Metastatic Lung Carcinoma in the Adrenal Gland (tissue), 1 donor: ENCODE measurements around a stretch of chr7.

- PRO-cap: no peak
Measured at GRCh38 chr7:4238755-4239074, 443.4 kb upstream of the FOXK1 start.

- PRO-cap: no peak
Measured at GRCh38 chr7:4711707-4712318, 29.7 kb downstream of the FOXK1 start.

DNA sequence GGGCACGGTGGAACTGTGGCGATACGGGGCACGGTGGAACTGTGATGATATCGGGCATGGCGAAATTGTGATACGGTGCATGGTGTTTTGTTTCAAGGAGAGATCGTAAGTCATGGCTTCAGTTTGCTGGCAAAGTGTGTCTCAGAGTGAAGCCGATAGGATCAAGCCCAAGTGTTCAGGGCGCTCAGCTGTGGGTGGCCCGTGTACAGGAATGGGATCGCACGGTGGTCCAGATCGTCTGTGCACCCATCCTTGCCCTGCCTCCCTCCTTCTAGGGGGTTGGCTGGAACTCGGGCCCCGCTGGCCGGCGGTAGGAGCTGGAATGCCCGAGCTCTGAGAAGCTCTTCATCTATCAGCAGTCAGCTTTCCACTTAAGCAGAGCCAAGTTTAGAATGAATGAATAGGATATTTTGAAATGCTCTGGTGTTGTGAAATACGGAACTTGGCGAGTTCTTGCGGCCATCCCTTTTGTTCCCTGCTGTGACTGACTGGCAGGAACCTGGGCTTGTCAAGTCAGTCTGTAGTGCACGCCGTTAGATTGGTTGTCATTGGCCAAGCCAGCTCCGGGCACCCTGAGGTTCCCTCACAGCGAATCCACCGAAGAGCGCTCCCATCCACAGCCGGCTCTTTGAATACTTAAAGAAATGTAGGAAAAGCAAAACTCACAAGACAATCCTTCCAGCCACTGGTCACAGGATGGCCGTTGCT lies 33.2 kb downstream of the FOXK1 start:
- PRO-cap: no peak

- PRO-cap: no peak
Measured at GRCh38 chr7:4723461-4723756, 41.3 kb downstream of the FOXK1 start.

DNA sequence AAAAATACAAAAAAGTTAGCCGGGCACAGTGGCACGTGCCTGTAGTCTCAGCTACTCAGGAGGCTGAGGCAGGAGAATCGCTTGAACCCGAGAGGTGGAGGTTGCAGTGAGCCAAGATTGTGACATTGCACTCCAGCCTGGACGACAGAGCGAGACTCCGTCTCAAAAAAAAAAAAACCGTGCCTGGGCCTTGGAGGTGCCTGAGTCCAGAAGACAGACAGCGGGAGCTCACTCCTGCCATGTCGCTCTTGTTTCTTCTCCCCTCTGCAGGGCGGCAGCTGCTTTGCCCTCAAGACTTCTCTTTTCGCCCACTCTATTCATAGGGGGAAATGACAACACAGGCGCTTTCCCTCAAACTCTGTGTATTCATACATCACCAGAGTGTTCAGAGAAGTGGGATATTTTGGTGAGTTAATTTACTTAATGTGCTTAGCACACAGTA lies 44.4 kb downstream of the FOXK1 start:
- PRO-cap: no peak

DNA sequence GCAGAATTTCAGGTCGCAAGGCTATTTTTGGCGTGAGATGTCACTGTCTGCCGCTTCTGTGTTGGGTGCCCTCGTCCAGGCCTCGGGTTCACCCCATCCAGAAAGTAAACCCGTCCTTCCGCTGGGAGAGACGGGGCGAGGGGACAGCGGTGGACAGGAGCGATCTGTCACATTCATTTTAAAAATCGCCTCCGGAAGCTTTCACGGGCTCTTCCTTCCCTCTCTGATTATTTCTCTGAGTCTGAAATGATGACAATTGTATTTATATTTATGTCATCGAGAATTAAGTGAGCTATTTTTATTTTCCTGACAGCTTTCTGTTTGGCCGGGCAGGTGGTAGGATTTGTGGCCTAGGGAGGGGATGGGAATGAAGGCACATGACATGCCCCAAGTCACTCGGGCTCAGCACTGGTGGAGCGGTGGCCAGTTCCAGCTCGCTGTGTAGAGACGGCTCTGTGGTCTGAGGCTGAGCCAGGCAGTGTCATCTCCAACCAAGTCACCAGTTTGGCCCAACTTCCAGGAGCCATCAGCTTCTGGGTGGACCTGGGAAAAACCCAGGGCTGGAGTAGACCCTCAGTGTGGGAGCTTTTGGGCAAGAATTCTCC lies 40.6 kb upstream of the AP5Z1 start:
- PRO-cap: no peak

DNA sequence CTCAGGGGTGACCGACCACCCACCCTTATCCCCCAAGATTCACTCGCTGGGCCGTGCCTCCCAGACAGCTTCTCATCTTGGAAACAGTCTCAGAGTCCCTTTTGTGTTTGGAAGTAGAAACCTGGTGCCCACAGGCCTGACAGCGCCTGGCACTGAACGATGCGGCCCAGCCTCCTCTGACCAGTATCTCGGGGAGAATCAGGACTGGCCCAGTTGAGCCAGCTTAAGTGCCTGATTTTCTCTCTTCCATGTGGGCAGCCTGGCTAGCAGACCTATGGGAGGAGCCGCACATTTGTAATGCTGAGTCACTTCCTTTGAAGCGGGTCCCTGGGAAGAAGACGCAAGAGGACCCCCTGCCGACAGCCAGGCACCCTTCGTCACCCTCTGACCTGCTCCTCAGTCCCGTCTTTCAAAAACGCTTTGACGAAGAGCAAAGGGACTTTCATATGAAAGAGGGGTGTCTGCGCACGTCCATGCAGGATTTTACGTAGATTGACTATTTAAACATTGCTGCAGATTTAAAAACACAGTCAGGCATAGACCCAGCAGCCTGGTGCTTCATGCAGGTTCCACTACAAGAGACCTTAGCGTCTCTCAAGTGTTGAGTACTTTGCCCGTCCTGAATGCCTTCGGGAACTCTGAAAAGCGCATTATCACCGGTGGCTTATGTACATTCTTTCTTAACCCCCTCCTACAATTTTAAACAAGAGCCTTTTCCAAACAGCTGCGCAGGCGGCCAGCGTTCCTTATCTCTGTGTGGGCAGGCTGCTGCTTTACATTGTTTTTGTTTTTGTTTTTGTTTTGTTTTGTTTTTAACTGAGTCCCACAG lies 36.6 kb upstream of the AP5Z1 start:
- PRO-cap: no peak

DNA sequence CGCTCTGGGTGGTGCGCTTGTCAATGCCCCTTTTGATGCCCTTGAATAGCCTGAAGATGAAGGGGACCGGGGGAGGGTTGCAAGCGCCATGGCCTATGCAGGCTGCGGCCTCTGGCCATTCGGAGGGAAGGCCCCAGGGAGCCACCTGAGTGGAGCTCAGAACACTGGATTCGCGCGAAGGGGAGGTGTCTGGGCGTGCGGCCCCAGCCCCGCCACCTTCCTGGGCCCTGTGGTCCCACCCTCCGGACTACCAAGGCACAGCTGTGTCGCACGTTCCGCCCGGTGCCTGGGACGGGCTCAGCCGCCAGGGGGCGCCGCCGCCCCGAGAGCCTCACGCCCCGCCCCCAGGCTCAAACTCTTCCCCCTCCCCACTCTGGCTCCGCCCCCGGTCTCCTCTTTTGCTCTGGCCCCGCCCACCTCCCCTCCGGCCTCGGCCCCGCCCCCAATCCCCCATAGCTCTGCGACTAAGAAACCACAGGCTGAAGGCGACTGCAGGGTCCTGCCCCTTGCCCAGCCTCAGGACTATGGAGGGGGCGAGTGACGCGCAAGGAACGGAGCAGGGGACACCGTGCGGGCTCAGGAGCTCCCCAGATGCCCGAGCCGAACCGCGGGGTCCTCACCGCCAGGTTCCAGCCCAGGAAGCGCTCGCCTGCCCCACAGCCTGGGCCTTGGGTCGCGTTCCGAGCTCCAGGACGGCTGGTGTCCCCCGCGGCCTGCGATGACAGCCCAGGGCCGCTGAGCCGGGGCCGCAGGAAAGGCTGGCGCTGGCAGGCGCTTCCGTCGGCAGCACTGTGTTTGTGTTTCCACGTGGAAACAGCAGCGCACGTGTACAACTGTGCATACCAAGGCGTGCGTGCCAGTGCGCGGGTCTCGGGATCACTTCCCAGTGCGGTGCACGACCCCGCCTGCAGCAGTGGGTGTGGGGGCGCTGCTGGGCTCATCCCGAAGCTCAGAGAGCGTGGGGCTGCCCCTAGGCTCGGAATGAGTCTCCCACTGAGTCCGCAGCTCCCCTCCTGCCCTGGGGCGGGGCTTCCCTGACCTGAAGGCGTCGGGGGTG lies 16.9 kb downstream of the AP5Z1 start:
- PRO-cap: no peak

DNA sequence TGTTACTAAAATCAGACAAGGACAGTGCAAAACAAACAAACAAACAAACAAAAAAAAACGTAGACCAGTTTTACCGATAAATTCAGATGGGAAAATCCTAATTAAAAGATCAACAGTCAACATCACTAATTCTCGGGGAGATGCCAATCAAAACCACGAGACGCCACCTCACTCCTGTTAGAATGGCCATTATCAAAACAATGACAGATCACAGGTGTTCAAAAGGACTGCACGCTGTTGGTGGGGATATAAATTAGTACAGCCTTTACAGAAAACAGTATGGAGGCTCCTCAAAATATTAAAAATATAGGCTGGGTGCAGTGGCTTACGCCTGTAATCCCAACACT lies 34.0 kb downstream of the PAPOLB start:
- PRO-cap: unidirectional peak, plus-strand start at position 130 of the sequence

DNA sequence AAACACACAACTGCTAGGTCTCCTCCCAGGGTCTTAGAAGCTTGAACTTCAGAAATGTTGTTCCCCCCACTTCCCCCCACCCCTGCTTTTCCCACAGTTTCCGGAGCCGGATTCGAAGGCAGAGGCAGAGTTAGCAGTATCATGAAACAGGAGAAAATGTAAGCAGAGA lies 1.8 kb downstream of the RADIL start:
- PRO-cap: no peak

GRCh38 chr7:4882045-4882814 lies 1.3 kb downstream of the RADIL start:
- PRO-cap: bidirectional peak, plus-strand start at chr7:4882322, minus-strand start at chr7:4882214

- PRO-cap: no peak
Measured at GRCh38 chr7:5088498-5088864, 42.8 kb downstream of the RBAK start.

GRCh38 chr7:5248119-5248949 lies 34.4 kb upstream of the SLC29A4 start:
- PRO-cap: no peak

GRCh38 chr7:5307213-5307943 lies 24.6 kb downstream of the SLC29A4 start:
- PRO-cap: no peak

- PRO-cap: no peak
Measured at GRCh38 chr7:5361713-5362305, 61.8 kb downstream of the TNRC18 start.

GRCh38 chr7:5417383-5418363 lies 6.0 kb downstream of the TNRC18 start:
- PRO-cap: no peak

DNA sequence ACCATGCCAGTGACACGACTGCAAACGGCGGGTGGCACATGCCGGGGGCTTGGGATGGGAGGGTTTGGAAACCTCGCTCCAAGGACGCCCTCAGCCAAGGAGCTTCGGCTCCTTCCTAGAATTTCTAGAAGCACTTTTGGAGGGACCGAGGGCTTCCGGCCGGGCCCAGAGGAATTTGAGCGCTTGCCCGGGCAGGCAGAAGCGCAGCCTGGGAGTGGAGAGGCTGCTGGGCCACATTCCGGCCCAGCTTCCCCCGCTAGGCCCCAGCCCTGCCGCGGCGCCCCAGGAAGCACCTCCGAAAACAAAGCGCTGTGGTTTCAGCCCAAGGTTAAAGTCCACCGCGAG lies 5.5 kb upstream of the TNRC18 start:
- PRO-cap: unidirectional peak, plus-strand start at position 198 of the sequence

DNA sequence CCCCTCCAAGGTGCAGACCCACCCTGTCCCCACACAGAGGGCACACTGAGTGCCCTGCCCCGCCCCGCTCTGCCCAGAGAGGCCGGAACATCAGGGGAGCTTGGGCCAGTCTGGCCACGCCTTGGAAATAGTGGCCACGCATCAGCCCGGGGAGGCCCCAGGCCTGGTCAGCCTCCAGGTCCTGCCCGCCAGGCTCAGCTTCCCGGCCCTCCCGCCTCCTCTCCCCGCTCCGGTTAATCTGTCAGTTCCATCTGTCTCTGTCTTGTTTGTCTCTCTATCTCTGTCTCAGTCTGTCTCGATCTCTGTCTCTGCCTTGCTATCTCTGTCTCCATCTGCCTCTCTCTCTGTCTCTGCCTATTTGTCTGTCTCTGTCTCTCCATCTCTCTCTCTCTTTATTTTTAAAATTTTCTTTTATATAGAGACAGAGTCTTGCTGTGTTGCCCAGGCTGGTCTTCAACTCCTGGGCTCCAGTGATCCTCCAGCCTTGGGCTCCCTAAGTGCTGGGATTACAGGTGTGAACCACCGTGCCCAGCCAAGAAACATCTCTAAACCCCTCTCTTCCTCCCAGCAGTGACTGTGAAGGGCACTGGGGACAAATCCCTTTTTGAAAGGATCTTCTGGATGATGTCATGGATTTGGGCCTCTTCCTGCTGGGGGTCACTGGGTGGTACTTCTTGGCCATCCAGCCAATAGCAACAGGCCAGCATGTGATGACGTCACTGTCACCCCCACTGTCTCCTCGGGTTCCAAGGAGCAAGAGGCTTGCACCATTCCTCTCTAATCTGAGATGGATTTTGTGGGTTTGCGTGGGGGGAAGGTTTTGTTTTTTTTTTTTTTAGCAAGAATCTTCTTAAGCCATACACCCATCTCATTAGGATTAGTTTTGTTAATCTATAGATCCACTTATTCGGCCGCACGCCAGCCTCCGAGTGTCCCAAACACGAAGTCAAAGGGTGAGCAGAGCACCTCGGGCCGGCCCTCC lies 29.1 kb upstream of the TNRC18 start:
- PRO-cap: no peak

DNA sequence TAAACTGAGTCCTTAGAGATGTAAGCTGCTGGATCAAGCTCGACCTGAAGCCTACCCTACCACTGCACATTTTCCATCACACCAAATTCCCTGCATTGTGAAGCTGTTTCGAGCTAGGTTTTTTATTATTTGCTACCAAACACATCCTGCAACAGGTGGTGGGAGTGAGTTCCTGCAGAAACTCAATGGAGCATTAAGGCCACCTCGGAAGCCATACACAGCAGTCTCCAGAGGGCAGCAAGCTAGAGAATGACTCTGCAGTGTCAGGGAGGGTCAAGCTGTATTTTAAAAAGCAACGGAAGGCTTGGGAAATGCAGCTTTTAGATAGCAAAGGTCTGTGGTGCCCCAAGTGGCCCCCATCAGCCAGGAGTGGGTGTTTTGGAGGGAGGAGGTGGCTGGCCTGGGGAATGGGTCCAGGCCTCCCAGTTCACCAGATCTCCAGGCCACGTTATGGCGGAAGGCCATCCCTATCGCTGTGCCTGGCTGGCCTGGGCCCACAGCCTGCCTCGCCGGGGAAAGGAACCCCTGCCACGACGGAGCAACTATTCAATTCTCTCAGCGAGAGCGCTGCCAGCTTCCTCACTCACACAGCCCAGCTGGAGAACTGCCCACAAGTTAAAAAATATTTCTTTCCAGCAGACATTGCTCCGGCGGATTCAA lies 33.9 kb upstream of the TNRC18 start:
- PRO-cap: no peak

DNA sequence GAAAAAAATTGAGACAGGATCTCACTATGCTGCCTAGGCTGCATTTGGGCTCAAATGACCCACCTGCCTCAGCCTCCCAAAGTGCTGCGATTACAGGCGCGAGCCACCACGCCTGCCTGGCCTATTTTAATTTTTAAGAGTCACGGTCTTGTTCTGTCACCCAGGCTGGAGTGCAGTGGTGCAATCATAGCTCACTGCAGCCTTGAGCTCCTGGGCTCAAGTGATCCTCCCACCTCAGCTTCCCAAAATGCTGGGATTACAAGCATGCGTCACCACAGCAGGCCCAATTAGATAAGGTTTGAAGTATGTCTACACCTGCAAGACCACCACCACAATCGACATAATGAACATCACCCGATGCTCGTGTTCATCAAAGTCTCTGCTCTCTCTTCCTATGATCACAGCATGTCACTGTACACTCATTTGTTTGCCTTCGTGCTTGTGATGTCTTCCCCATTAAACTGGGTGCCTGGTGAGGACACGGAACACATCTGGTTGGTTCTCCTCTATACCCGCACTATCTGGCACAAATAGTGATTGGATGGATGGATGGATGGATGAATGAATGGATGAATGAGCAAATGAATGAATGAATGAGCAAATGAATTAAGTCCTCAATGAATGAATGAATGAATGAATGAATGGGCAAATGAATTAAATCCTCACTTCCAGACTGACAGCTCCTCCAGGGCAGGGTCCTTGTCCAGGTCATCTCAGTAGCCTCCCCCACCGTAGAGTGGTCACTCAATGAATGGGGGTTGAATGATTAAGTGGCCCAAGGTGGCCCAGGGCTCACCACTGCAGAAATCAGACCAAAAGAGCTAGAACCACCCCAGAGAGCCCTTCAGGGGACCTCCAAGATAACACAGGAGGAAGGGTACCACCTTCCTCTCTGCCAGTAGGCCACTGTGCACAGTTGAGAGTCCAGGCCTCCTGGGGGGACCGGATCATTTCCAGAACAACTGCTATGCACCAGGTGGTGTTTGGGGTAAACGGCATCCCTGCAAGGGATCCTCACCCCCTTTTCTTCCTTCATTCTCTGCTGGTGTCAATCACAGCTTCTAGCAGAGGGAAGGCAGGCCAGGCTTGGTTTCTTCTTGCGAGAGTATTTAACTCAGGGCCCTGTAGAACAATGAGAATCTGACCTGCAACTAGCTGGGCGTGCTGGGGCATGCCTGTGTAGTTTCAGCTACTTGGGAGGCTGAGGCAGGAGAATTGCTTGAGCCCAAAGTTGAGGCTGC lies 4.9 kb downstream of the ACTB start:
- PRO-cap: no peak